Retinal pigment epithelial cell (primary cell): ENCODE results near the genes ST8SIA4 and TSLP.

DNA sequence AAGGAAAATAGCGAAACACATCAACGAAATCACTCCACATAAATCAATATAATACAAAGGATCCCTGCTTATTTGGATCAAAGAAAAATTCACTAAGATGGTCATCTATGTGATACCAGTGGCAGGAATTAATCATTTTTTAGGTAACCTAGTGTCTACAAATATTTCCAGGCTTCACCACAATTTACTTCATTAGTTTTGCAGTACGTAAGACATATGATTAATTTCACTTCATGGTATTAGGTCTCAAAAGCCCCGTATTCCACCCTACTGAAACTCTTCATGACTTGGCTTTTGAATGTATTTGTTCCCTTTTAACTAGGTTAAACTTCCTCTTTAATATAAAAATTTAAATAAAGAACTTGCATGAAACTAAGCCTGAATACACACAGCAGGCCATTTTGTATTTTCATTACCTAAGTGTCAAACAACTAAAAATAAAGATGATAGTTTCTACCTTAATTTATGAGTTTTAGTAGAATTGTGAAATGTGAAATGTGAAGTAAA, 4.2 kb downstream of the ST8SIA4 start:
- RRBS: no CpG with 5 or more reads among the region's 4 CpGs

DNA sequence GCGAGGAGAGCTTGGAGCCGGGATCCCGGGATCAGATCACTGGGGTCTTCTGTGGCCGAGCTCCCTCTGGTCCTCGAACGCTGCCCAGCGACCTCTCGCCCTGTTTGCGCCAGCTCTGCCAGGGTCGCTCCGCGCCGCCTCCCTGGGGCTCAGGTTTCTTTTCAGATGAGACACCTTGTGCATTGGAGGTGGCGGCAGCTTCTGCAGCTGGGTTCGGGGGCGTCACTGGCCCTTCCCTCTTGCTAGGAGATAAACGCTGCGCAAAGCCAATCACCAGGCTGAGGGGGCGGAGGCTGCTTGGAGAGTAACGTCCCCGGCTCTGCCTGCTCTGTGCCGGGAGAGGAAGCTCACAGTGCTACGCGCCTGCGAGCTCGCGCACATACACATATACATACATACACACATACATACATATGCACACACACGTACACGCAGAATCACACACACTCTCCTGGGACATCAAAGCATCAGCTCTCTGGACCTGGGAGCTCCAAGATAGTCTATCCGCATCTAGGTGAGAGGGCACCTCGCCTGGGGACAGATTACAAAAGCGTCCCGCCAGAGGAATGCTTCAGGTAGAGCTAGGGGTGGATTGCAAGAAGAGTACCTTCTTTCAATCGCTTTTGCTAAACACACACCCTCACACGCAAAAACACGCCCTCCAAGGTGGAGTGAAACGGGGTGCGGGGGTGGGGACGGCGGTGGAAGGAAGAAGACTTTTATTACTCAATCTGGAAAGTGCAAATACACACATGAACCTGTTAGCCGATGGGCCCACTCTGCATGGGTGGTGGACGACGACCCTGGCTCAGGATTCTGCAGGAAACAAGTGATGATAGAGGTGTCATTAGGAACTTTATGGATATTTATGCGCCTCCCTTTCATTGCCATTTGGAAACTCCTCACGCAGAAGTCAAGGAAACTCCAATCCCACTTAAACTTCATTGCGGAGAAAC, at the start of gene ST8SIA4:
Gene ST8SIA4 (minus strand): TSS at position 224 of the 956 bp plus-strand sequence.
- RRBS: no CpG with 5 or more reads among the region's 46 CpGs

DNA sequence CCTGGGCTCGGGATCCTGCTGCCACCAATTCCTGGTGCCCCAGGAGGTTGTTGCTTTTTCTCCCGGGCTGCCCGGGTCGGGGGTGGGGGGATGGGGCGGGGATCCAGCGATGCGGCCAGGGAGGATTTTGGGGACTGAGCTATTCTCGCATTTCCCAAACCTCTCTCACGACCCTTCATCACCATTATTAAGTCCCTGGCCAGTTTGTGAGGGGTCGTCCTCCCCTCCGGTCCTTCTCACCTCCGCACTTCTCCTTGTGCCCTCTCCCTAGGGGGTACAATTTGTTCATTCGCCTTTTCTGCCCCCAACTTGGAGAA, 277 bp downstream of the PAM start:
- RRBS: no CpG with 5 or more reads among the region's 13 CpGs

GRCh38 chr5:102969069-102969575, 150.8 kb downstream of the GIN1 start:
- RRBS: no CpG with 5 or more reads among the region's 3 CpGs

DNA sequence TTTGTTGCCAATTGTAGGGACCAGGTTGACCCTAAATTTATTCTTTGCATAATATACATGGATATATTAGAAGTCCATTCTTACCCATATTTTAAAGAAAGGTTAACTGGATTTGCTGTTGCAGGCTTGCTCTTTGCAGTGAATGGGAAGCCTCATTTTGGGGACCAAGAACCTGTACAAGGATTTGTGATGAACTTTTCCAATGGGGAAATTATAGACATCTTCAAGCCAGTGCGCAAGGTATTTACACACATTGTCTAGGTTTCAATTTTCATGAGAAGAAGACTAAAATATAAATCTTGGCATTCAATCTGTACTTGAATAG, 110.3 kb downstream of the GIN1 start:
- RRBS: no CpG with 5 or more reads among the region's 1 CpG

GRCh38 chr5:103111620-103112041, 8.3 kb downstream of the GIN1 start:
- RRBS: no CpG with 5 or more reads among the region's 3 CpGs

DNA sequence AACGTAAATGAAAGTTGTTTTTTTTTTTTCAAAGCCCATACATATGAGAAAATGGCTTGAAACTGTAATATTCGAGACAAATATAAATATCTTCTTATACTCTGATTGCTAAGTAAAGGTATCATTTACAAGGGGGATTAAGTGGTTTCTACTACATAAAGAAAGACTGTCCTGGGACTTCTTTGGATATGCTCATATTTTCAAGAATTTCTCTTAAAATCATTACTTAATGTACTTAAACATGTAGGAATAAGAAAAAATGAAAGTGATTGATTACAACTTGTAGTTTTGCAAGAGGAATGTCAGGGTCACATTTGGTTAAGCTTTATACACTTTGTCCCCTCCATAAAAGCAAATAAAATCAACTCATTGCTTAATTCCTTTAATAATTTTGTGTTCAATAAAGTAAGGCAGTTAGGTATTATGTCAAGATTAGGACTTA, 1.2 kb downstream of the GIN1 start:
- RRBS: no CpG with 5 or more reads among the region's 2 CpGs

DNA sequence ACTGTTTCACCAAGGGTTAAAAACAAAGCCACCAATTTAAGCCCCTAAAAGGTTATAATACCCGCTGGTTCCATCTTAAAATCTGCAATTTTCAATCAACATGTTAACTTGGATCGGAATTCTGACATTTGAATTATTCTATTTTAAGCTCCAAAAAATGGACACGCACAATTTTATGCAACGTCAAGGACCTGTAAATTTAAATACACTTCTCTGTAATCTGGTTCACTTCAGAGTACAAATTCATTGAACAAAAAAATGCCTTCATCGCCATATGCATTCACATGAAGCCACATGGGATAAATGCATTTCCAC, 806 bp downstream of the GIN1 start:
- RRBS: no CpG with 5 or more reads among the region's 5 CpGs

GRCh38 chr5:103413512-103413817, 149.1 kb downstream of the NUDT12 start:
- RRBS: no CpG with 5 or more reads among the region's 3 CpGs

DNA sequence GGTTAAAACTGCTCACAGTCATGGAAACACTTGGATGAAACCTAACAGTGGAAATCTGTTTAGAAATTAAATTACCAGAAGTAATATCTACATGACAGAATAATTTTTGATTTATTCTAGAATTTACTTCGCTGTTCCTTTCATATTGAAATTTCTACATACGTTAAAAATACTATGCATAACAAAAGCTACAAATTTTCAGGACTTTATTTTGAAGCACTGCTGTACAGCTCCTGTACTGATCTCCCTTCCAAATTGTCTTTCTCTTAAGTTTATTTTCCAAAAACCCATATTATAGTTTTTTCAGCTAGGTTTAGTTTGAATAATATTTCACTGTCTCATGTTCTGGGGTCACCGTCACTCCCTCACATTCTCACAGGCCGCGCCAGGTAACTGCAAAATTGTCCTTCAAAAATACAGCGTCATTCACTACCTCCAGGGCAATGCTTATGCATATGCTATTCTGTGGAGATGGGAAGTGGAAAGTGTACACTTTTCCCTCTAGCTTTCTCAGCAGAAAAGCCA, 1.1 kb downstream of the NUDT12 start:
- RRBS: no CpG with 5 or more reads among the region's 6 CpGs

DNA sequence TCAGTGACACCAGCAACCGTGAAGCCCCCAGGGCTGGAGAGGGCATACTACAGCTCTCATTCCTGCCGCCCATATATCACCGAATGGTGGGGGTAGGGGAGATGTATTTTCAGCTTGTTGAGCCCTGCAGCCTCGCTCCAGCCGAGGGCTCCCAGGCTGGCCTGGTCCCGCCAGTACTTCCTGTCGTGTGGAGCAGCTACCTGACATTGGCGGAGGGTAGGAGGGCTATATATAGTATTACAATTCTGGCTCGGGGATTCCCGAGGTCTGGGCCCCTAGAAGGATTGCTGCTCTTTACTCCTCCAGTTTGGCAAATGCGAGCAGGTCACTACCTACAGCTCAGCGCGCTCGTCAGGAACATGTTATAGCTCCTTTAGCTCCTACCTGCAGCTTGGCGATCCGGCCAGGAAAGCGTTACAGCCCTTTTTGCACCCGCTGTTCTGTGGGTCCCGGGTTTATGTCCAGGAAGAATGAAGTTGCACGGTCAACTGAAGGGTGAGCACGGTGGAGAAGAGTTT, 1829.8 kb upstream of the NUDT12 start:
- RRBS: no CpG with 5 or more reads among the region's 21 CpGs

DNA sequence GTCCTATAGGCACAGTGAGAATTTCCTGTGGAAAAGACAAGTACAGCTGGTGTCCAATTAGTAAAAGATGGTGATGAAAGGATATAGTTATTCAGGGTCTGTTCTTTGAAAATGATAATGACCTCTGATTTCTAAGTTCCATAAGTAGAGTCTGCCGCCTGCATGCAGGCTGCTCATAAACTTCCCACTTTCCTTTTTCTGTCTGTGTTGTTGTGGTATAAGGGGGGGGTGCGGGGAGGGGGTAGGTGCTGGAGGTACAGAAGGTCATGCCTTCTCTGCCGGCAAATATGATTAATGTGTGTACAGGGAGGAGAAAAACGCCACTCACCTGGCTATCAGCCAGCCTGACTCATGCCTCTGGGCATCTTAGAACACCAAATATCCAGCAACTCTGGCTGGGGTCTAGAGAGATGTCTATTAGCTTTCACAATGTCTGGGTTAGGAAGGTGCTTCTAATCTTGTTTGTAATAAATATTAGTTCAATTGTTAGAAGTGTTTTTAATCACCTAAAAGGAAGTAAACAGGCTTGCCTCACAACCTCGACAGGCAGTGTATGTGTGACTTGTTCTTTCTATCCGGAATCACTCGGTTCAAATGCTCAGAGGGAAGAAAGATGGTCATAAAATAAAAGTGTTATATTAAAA, 128.3 kb downstream of the EFNA5 start:
- RRBS: no CpG with 5 or more reads among the region's 7 CpGs

GRCh38 chr5:108212889-108213311, 169.0 kb downstream of the FBXL17 start:
- RRBS: no CpG with 5 or more reads among the region's 2 CpGs

DNA sequence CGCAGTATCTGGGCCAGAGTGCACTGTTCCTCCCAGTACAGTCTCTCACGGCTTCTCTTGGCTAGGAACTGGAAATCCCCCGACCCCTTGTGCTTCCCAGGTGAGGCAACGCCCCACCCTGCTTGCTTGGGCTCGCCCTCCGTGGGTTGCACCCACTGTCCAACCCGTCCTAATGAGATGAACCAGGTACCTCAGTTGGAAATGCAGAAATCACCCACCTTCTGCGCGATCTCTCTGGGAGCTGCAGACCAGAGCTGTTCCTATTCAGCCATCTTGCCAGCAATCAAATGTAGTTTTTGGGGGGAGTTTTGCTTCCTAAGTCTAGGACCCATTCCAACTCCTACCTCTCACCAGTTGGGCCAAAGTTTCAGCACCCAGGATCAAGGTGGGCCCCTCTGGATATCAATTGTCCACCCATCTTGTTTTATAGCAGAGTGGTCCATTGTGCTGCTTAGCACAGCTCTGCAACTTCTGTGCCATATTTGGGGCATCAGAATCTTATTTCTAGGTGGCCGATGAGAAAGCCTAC, 61.5 kb upstream of the FER start:
- RRBS: no CpG with 5 or more reads among the region's 10 CpGs

GRCh38 chr5:109851468-109851821, 161.7 kb downstream of the MAN2A1 start:
- RRBS: no CpG with 5 or more reads among the region's 2 CpGs

DNA sequence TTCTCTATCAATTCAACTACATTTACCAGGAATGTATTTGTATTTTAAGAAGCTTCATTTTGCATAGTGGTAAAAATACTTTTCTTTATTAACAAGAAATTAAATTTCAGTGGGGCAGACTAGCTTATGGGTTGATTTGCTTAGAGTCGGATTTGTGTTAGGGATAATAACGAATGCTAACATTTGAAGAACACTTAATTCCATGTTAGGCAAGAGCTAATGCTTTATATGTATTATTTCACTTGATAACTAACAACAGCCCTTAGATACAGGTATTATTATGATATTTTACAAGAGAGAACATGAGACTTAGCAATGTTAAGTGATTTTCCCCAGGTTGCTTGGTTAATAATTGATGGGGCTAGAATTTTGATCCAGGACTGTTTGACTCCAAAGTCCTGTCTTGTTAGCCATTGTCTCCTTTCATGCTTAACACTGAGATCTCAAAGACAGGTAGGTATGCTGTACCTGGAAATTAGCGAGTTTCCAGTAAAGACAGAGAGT, 300.5 kb downstream of the MAN2A1 start:
- RRBS: no CpG with 5 or more reads among the region's 3 CpGs

GRCh38 chr5:110000084-110000543, 310.4 kb downstream of the MAN2A1 start:
- RRBS: no CpG with 5 or more reads among the region's 1 CpG

DNA sequence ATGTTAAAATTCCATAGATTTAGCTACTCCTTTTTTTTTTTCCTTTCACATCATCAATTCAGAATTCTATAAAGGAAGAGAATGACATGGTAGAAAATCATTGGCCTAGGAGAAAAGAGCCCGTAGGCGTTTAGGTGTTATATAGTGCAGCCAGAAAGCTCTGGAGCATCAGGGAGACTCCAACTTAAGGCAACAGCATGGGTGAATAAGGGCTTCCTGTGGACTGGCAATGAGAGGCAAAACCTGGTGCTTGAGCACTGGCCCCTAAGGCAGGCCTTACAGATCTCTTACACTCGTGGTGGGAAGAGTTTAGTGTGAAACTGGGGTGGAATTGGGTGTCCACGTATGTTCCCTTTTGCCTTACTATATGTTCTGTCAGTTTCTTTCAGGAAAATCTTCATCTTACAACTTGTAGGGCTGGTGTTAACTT, at the start of gene TSLP:
Gene TSLP (plus strand): TSS at position 168 of the 430 bp plus-strand sequence.
- RRBS: no CpG with 5 or more reads among the region's 4 CpGs